REH cell (cell line): ENCODE measurements around the genes KRTAP19-3, KRTAP19-7, TIAM1, HUNK, OLIG2 and IFNGR2.

DNA sequence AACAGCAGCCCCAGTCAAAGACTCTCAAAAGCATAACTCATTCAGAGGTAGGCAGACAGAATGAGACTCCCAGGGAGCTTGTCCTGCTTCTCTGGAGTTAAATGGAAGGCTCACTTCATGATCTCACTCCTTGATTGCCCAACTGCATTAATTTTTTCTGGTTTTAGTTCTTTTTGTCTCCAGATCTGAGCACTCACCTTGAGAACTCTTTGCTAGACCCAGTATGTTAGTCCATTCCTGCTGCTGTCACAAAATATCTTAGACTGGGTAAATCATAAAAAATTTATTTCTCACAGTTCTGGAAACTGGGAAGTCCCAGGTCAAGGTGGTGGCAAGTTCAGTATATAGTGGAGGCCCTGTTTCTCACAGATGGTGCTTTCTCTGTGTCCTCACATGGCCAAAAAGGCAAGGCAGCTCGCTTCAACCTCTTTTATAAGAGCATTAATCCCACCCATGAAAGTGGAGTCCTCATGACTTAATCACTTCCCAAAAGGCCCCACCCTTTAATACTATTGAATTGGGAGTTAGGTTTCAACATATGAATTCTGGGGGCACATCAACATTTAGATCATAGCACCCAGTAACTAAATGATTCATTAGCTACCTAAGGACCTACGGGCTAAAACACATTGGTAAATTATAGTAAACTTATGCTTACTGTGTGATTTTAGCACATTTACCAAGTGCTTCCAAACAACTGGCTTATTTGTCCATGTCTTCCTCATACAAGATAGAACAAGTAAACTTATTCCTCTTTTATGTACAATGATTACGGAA, 210.5 kb downstream of the N6AMT1 start:
- PRO-cap, result no peak

DNA sequence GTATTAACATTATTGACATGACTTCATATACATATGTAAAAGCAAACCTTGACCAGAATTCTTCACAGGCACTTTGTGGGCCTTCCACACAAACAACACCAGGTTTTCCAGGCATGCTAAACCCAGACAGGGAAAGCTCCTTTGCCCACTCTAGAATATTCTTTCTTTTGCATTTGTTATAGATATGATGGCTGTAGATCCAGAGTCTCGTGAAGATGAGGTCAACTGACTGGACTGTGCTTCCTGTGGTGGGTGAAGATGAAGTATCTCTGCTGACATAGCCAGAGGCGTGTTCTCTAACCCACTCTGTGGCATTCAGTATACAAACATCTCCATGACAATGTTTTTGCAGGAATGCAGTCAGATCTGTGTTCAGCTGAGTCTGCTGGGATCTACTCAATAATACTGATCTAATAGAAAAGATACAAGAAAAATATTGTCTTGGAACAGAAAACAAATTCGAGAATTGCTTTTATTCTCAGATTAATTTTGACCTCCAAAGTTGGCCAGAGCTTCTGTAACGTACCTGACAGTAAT, 11.4 kb downstream of the RWDD2B start:
- PRO-cap, result no peak

DNA sequence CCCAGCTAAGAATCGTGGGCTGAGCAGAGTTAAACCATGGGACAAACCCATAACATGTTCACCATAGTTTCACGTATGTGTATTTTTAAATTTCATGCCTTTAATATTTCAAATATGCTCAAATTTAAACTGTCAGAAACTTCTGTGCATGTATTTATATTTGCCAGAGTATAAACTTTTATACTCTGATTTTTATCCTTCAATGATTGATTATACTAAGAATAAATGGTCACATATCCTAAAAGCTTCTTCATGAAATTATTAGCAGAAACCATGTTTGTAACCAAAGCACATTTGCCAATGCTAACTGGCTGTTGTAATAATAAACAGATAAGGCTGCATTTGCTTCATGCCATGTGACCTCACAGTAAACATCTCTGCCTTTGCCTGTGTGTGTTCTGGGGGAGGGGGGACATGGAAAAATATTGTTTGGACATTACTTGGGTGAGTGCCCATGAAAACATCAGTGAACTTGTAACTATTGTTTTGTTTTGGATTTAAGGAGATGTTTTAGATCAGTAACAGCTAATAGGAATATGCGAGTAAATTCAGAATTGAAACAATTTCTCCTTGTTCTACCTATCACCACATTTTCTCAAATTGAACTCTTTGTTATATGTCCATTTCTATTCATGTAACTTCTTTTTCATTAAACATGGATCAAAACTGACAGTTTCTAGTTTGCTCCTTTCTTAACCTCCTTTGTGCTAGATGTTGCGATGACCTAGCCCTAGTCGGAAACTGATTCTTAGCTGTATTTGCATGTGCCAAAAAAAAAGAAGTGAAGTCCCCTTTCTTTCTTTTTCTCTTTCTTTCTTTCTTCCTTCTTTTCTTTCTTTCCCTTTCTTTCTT, 45.0 kb downstream of the MAP3K7CL start:
- PRO-cap, result no peak

- PRO-cap, result no peak
Measured at GRCh38 chr21:29307906-29308494, 9.3 kb downstream of the BACH1 start.

DNA sequence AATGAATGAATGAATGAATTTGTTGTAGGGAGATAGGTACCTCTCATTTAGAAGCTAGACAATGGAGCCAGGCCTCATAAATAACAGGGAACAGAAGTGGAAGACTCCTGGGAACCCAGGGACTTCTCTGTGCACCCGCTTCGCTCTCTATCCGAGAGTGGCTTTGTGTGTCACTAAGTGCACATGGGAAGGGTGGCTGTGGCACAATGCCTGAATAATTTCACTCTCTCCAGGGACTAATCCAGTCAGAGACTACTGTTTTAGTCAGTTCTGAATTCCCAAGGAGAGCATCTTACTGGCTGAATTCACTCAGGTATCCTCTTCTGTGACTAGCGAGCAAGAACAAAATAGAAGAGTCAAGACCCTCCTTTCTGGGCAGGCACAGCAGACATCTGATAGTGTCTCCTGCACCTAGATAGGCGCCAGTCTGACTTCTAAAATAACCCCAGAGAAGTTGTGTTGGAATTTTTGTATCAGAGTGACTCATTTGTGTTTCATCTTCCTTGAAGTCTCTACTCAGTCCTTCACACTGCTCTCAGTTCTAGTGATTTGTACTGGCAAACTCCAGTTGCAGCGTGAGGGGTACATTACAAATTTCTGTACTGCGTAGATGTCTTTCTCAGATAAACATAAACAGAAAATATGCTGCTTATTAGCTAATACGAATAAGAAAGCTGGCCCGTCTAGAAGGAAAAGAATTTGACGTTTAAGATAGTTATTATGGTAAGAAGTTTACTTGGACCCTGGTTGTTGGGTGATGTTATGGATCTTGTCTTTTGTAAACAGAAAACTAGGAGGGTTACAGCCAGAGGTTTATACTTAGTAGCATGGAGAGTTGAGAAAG, 34.0 kb downstream of the BACH1 start:
- PRO-cap, result no peak

GRCh38 chr21:29341951-29343119, 43.6 kb downstream of the BACH1 start:
- PRO-cap, result no peak

DNA sequence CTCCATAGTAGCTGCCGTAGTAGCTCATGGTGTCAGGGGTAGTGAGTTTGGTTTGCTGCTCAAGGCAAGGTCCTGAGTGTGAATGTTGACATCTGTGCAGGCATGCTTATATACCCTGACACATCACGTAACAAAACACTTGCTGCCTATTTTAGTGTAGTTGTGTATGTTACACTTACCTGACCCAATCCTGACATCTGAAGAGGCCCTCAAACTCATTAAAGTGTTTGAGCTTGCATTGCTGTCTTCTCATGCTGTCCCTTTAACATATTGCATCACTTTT, at the start of gene KRTAP19-3:
TSS of gene KRTAP19-3 (minus strand) at position 84 of the 283 bp plus-strand sequence.
- PRO-cap, result no peak

DNA sequence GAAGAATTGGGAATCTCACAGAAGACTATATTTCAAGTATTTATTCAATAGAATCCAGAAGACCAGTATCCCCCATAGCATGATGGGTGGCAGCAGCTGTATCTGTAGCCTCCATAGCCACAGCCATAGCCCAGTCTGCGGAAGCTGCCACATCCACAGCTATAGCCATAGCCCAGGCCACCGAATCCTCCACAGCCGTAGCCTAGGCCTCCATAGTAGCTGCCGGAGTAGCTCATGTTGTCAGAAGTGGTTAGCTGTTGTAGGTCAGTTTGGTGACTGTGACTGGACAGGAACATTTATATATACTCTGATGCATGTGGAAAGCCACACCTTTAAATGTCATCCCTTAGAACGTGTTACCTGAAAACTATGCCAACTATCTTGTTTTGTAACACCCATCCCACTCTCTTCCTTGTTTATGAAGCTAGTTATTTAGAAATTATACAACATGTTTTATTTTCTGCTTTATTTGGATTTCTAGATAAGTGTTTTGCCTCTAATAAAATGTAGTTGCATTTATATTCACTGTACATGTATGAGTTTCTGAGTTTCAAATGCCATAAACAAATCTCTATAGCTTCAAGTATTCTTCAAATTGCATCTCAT, at the start of gene KRTAP19-7:
TSS of gene KRTAP19-7 (minus strand) at position 261 of the 606 bp plus-strand sequence.
- PRO-cap, result no peak

GRCh38 chr21:31132915-31133653, 94.8 kb upstream of the KRTAP19-8 start:
- PRO-cap, result bidirectional peak, plus-strand start at chr21:31133195, minus-strand start at chr21:31132857; unidirectional peak, plus-strand start at chr21:31133484

- PRO-cap, result no peak
Measured at GRCh38 chr21:31161096-31161806, 123.0 kb upstream of the KRTAP19-8 start.

GRCh38 chr21:31343368-31344756, at the start of gene TIAM1:
TSS of gene TIAM1 (minus strand) at chr21:31344261.
- PRO-cap, result no peak

- PRO-cap, result no peak
Measured at GRCh38 chr21:31659884-31660675, 587 bp downstream of the SOD1 start.

- PRO-cap, result bidirectional peak, plus-strand start at chr21:31732271, minus-strand start at chr21:31732479; bidirectional peak, plus-strand start at chr21:31732988, minus-strand start at chr21:31732728
Measured at GRCh38 chr21:31732159-31732800, 362 bp upstream of the SCAF4 start.

GRCh38 chr21:31732801-31733605, 1.1 kb upstream of the SCAF4 start:
- PRO-cap, result bidirectional peak, plus-strand start at chr21:31732988, minus-strand start at chr21:31732728

- PRO-cap, result no peak
Measured at GRCh38 chr21:31872277-31873179, at the start of gene HUNK. TSS of gene HUNK (plus strand) at chr21:31873020.

DNA sequence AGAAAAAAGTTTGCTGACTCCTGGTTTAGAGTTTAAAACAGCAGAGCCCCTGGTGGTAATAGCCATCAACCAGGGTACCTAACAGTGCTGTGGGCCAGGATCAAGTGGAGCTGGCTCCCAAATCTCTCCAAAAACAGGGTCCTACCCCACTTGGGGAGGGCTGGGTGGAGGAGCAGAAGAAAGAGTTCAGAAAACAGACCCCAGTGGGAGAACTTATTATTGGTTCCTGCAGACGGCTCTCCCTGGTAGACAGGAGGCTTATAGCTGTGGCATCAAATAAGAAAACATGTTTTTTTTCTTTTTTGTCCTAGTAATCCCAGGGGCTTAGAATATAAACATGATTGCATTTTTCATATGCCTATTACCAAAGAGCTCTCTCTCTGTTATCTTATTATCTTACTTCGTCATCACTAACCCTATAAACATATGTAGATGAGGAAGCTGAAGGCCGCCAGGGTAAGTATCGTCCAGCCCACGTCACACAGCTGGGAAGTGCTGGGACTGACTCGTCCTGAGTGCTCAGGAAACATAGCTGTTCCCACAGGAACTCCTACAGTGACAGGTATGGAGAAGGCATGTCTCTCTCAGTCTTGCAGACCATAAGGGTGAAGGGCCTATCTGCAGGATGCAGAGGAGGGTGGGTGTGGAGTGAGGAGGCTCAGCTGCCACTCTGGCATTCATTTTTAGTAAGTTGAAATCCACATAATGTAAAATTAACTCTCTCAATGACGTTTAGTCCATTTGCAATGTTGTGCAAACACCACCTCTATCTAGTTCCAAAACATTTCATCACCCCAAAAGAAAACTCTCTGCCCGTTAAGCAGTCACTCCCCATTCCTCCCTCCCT, 68.6 kb downstream of the TCP10L start:
- PRO-cap, result no peak

DNA sequence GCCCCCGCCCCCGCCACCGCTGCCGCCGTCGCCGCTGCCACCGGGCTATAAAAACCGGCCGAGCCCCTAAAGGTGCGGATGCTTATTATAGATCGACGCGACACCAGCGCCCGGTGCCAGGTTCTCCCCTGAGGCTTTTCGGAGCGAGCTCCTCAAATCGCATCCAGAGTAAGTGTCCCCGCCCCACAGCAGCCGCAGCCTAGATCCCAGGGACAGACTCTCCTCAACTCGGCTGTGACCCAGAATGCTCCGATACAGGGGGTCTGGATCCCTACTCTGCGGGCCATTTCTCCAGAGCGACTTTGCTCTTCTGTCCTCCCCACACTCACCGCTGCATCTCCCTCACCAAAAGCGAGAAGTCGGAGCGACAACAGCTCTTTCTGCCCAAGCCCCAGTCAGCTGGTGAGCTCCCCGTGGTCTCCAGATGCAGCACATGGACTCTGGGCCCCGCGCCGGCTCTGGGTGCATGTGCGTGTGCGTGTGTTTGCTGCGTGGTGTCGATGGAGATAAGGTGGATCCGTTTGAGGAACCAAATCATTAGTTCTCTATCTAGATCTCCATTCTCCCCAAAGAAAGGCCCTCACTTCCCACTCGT, at the start of gene OLIG2:
TSS of gene OLIG2 (plus strand) at position 77 of the 595 bp plus-strand sequence.
- PRO-cap, result no peak

GRCh38 chr21:33231056-33231292, 1.2 kb downstream of the IFNAR2 start:
- PRO-cap, result no peak

GRCh38 chr21:33261481-33262170, 4.5 kb upstream of the IL10RB start:
- PRO-cap, result no peak

- PRO-cap, result bidirectional peak, plus-strand start at chr21:33403455, minus-strand start at chr21:33403464
Measured at GRCh38 chr21:33403352-33403954, at the start of gene IFNGR2. TSS of gene IFNGR2 (plus strand) at chr21:33403413.